ENCODE measurements around a stretch of chr11.

GRCh38 chr11:120331604-120332194 lies 4.5 kb upstream of the ARHGEF12 start:
- PRO-cap: no peak
- RAMPAGE, long total RNA, 3 experiments: no peak in any of the 3 experiments

DNA sequence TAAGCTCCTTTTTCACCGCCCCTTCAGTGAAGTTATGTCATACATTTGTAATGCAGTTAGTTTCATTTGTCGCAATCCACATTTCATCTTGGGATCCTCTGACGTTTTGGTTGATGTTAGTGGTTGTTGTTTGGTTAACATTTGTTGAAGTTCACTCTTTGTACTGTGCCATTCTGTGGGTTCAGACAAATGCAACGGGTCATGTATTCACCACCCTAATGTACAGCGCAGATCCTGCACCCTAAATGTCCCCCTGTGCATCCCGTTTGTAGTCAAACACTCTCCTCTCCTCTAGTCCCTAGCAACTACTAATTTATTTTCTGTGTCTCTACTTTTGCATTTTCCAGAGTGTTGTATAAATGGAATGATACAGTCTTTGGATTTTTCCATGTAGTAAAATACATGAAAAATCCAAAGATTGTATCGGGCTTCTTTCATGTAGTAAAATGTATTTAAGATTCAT lies 45.4 kb downstream of the ARHGEF12 start:
- PRO-cap: no peak
- RAMPAGE, long total RNA, 3 experiments: no peak in any of the 3 experiments

GRCh38 chr11:120511078-120511484 lies 467 bp upstream of the GRIK4 start:
- PRO-cap: no peak
- RAMPAGE, long total RNA, 3 experiments: no peak in any of the 3 experiments

- PRO-cap: no peak
- RAMPAGE, long total RNA, 3 experiments: no peak in any of the 3 experiments
Observed at GRCh38 chr11:120563937-120564505, 52.5 kb downstream of the GRIK4 start.

- PRO-cap: no peak
- RAMPAGE, long total RNA, 3 experiments: no peak in any of the 3 experiments
Observed at GRCh38 chr11:120601680-120602088, 90.1 kb downstream of the GRIK4 start.

- PRO-cap: no peak
- RAMPAGE, long total RNA, 3 experiments: no peak in any of the 3 experiments
Observed at GRCh38 chr11:120950857-120951264, 73.0 kb upstream of the TBCEL start.

GRCh38 chr11:120956638-120957255 lies 67.2 kb upstream of the TBCEL start:
- PRO-cap: no peak
- RAMPAGE, long total RNA, 3 experiments: no peak in any of the 3 experiments

DNA sequence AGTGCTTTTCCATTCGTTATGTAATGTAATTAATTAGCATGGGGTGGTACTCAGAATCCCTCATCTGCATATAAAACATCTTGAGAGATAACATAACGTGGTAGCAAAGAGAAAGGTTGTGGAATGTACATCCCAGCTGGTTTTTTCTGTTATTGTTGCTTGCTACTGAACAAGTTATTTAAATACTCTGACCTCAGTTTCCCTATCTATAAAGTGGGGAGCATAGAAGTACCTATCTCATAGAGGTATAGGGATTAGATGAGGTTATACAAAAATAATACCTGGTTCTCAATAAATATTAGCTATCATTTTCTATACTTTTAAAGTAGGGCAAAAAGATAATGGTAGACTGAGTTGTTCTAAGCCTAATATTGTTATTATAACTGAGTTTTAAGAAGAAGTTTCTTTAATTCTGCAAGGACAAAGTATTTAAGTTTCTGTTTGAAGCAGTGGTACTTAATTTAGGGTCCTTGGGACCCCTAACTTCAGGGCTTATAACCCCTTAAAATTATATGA lies 1.2 kb downstream of the SC5D start:
- PRO-cap: no peak
- RAMPAGE, long total RNA, 3 experiments: no peak in any of the 3 experiments

DNA sequence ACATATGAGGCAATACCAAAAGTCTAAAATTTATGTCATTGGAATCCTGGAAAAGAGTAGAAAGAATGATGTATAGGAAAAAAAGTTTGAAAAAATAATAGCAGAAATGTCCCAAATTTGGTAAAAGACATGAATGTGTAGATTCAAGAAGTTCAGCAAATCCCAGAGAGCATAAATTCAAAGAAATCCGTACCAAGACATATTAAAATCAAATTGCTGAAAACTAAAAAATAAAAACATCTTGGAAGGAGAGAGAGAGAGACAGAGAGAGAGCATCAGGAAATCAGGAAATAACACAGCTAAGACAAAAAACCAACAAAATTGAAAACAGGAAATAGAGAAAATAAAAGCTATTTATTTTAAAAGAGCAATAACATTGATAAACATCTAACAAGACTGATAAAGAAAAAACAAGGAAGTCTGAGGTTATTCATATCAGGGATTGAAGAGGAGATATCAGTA lies 74.4 kb upstream of the SORL1 start:
- PRO-cap: unidirectional peak, plus-strand start at position 248 of the sequence
- RAMPAGE, long total RNA, 3 experiments: no peak in any of the 3 experiments

- PRO-cap: no peak
- RAMPAGE, long total RNA, 3 experiments: no peak in any of the 3 experiments
Observed at GRCh38 chr11:121445025-121445746, 6.9 kb upstream of the SORL1 start.

- PRO-cap: no peak
- RAMPAGE, long total RNA, 3 experiments: no peak in any of the 3 experiments
Observed at GRCh38 chr11:121446781-121447123, 5.4 kb upstream of the SORL1 start.

- PRO-cap: no peak
- RAMPAGE, long total RNA, 3 experiments: no peak in any of the 3 experiments
Observed at GRCh38 chr11:121466475-121466995, 14.4 kb downstream of the SORL1 start.

GRCh38 chr11:121482284-121482897 lies 30.3 kb downstream of the SORL1 start:
- PRO-cap: no peak
- RAMPAGE, long total RNA, 3 experiments: no peak in any of the 3 experiments

- PRO-cap: no peak
- RAMPAGE, long total RNA, 3 experiments: no peak in any of the 3 experiments
Observed at GRCh38 chr11:121495905-121496657, 44.0 kb downstream of the SORL1 start.

GRCh38 chr11:121551466-121552415 lies 99.6 kb downstream of the SORL1 start:
- PRO-cap: no peak
- RAMPAGE, long total RNA, 3 experiments: no peak in any of the 3 experiments

DNA sequence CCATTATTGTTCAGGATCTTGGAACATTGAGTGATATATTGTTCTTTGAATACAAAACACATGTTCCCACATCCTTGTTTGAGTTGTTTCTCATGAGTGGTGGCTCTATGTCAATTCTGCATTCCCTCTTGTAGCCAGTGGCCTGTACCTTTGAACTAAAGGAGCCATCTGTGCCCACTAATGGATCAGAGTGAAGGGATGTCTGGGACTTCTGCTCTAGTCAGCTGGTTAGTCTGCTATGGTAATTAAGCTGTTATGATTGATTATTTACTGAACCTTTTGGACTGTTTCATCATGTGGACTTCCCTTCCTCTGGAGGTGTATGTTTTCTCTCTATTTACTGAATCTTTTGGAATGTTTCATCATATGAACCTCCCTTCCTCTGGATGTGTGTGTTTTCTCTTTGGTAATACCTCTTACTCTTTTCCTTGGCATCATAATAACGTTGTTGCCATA lies 112.8 kb downstream of the SORL1 start:
- PRO-cap: no peak
- RAMPAGE, long total RNA, 3 experiments: no peak in any of the 3 experiments

GRCh38 chr11:121571558-121571901 lies 119.4 kb downstream of the SORL1 start:
- PRO-cap: no peak
- RAMPAGE, long total RNA, 3 experiments: no peak in any of the 3 experiments

GRCh38 chr11:121578576-121579110 lies 126.5 kb downstream of the SORL1 start:
- PRO-cap: no peak
- RAMPAGE, long total RNA, 3 experiments: no peak in any of the 3 experiments

DNA sequence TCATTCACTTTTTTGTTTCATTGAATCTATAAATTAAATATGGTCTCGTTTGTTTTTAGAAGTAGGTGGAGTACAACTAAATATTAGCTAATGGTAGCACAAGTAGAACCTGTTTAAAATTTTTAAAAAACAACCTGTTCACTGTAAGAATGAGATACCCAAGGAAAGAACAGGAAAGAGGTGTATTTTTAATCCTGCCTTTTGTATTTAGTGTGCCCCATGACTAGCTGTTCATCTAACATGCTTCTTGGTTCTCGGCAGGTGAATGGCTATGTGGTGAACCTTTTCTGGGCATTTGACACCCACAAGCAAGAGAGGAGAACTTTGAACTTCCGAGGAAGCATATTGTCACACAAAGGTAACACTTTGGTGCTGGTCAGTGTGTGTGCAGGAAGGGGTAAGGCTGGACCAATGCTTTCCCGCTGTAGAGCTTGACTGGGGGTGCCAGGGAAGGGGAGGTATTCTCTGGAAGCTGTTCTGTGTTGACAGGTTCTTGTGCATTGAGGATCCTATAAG lies 160.4 kb downstream of the SORL1 start:
- PRO-cap: no peak
- RAMPAGE, long total RNA, 3 experiments: no peak in any of the 3 experiments

DNA sequence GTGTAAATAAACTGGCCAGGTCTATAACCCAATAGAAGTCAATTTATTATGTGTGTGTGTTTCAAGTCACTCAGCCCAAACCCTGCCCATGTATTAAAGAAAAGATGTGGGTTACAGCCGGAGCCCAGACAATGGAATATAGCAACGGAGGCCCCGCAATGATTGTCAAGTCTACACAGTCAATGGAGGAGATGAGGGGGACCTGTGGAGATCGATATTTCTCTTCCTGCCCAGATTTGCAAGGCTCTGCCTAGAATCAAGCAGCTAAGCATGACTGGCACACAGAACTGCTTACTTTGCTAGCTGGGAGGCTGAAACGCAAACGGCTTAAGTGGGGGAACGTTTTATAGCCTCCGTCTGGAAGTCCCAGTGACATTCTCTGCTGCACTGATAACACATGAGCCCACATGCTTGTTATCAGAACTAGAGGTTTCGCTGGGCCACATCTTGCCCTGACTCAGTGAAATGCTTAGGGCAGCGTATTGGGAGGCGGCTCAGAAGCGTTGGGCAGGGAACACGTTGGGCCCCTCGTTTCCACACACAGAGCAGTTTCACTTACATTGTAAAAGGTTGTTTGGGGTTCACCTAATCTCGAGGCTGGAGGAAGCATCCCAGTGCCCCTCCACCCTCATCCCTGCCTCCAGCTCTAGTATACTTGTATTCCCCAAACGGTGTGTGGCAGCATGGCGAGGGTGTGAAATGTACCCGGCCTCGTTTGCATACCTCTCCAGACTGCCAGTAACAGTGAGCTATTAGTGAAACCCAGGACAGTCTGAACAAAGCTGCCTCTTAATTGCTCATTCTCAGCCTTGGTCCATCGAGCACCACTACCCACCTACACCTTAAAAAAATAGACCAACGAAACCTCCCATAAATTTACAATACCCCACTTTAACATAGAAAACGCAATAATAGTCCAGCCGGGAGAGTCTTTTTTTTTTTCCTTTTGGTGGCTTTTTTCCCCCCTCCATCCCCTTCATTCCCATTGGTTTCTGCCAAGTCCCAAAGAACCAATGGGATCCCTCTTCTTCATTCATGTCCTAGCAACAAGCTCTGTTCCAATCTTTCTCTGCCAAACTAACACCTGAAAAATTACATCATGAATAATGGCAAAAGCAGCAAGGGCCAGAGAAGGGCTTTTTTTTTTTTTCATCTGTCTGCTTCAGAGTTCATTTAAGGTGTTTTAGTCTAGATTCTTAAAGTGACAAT lies 219.3 kb downstream of the SORL1 start:
- PRO-cap: unidirectional peak, minus-strand start at position 942 of the sequence
- RAMPAGE, long total RNA, 3 experiments: no peak in any of the 3 experiments

All from tibial nerve (tissue), 3 donors.